ENCODE measurements around a stretch of chr5.

- PRO-cap: no peak
These were observed 43.9 kb upstream of the SLC12A7 start for GRCh38 chr5:1155443-1156433.

GRCh38 chr5:1201940-1202470, 610 bp downstream of the SLC6A19 start:
- PRO-cap: no peak

DNA sequence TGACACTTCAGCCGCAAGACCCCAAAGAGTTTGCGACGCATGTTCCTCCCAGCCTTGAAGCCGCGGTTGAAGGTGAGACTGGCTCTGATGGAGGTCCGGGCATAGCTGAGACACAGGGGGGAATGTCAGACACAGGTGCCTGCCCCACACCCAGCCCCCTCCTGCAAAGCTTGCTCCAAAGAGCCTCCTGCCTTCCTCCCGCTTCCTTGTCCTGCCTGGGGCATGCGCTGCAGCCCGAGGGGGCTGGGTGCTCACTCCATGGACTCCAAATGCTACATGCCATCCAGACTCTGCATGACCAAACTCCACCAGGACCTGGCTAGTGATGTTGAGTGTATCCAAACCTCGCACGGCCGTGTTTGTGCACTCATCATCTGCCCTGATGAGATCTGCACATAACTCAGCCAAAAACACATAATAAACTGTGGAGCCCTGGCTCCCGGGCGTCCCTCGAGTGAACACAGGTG, 34.3 kb downstream of the TERT start:
- PRO-cap: no peak

DNA sequence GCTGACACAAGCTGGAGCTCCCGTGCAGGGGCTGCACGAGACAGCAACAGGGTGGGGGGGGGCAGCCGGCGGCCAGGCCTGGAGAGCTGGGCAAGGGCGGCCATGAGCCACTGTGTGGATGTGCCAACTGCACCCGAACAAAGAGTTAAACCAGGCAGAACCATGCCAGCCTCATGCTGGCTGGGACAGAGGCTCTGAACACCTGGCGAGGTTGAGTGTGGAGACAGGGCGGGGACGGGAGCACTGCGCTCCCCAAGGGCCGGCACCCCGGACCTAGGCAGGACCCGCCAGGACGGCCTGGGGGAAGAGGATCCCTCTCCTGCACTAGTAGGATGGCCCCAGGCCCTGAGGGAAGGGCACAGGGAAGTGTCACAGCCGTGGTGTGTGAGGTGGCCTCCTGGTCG, 24.4 kb upstream of the TERT start:
- PRO-cap: no peak

GRCh38 chr5:1327222-1328014, 17.5 kb downstream of the CLPTM1L start:
- PRO-cap: no peak

DNA sequence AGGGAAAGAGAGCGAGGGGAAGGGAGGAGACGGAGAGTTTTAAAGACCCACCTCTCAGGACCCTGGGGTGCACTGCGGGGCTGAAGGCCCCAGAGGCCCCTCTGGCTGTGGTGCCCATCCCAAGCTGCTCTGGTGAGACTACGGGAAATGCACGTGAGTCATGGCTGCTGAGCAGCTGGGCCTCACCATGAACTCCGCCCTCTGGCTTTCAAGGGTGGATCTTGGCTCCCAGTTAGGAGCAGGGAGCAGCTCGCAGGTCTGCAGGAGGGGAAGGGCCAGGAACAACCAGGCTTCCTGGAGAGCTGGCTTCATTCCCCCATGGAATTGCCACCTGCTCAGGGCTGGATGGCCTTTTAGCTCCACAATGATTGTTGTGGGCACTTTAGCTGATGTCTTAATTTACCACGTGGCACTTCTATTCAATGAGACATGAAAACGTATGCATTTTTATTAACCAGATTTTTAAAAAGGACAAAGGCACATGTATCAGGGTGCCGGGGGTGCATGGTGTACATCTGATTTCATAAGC, 7.7 kb downstream of the SLC6A3 start:
- PRO-cap: no peak

DNA sequence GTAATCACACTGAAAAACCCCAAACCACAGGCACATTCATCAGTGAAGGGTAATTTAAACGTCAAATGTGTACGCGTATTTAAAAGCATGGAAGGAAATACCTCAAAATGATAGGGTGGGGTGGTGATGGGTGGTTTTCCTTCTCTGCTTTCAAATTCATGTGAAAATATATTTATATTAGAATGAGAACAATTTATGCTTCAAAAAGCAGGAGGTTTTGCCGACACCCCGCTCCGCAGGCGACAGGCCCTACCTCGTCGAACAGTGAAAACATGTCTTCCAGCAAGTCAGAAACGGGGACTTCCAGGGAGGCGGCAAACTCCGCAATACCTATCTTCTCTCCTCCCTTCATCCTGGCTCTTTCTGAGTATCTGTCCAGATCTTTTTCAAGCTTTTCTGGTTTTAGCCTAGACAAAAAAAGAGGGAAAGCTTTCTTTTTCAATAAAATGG, 28.5 kb upstream of the SLC6A3 start:
- PRO-cap: no peak

- PRO-cap: no peak
These were observed 36.7 kb upstream of the SLC6A3 start for GRCh38 chr5:1481627-1482706.

- PRO-cap: no peak
These were observed 12.6 kb upstream of the LPCAT1 start for GRCh38 chr5:1536322-1536891.

- PRO-cap: no peak
These were observed 106.0 kb upstream of the LPCAT1 start for GRCh38 chr5:1629824-1630160.

DNA sequence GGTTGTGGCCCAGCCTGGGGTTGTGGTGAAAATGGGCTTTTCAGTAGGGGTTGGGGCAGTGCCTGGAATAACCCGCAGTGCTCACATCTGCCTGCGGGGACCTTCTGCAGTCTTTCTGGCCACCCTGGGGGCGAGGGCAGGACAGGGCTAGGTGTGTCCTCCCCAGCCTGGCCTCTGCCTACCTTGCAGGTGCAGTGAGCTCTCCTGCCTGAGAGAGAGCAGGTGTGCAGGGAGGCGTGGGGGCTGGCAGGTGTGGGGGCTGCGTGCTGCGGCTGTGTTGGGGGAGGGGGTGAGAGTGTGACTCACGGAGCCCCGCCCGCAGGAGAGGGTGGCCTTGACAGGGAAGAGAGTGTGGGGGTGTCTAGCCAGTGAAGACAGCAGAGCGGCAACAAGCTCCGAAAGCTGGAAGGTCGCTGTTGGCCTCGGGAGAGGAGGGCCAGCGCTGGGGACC, 131.4 kb downstream of the MRPL36 start:
- PRO-cap: no peak

GRCh38 chr5:1781653-1781916, 18.1 kb downstream of the MRPL36 start:
- PRO-cap: no peak

GRCh38 chr5:2278792-2279053, 396.0 kb upstream of the IRX4 start:
- PRO-cap: no peak

DNA sequence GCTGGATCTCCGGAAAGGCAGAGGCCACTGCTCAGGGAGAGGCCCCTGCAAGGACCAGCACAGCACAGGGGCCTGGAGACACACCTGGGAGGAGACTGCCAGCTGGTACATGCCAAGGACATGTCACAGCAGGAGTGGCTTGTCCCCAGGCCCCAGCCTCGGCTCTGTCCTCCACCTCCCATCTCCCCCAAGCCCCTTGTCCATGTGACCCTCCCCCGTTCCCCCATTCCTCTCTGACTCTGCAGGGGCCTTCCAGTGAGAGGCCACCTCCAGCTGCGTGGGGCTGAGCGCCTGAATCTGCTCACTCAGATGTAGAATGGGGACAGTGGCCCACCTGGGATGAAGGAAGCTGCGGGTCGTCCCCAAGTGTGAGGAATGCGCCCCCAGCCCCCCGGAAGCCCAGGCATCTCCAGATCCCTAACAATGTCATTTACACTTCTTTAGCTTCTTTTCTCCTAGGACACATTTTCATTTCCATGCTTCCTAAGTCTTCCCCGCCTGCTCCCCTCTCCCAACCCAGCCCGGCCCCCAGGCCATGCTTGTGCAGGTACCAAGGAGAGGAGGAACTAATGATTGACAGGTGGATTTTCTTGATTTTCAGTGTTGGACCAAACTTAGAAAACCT, 349.6 kb upstream of the IRX2 start:
- PRO-cap: no peak

- PRO-cap: unidirectional peak, minus-strand start at chr5:5532942
These were observed 110.3 kb downstream of the ICE1 start for GRCh38 chr5:5532810-5533161.

- PRO-cap: no peak
These were observed 6.1 kb downstream of the UBE2QL1 start for GRCh38 chr5:6454889-6455088.

DNA sequence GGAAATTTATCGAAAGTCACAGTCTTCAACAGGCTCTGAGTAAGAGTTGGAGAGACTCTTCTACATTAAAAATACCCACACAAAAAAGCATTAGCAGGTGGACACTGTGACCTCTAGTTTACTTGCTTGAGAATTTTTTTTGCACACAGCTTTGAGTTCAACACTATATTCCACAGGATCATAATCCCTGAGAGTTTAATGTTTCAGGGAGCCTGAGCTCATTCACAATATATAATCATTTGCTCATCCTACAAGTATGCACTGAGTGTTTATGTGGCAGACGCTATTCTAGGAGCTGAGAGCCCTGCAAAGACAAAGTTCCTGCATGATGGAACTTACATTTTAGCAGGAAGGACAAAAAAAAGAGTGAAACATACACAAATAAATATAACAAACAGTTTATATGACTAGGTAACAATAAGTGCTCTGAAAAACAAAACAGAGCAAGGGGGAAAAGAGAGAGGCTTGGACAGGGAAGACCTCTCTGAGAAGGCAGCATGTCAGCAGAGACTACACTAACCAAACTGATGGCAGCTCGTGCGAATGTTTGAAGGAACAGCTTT, 91.8 kb downstream of the UBE2QL1 start:
- PRO-cap: no peak

DNA sequence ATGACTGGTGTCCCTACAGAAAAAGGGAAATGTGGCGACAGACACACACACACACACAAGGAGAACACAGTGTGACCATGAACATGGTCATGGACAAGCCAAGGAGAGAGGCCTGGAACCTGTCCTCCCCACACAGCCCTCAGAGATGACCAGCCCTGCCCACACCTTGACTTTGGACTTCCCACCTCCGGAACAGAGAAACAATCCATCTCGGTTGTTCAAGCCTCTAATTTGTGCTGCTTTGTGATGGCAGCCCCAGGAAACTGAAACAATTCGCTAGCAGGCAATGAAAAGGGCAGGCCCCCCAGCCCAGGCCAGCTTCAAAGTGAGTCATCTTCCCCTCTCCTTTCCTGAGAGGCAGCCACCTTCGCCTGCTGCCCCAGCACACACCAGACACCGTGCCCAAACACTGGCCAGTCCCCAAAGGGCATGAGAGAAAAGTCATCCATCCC, 47.7 kb downstream of the NSUN2 start:
- PRO-cap: no peak

GRCh38 chr5:6599493-6599918, 33.3 kb downstream of the NSUN2 start:
- PRO-cap: no peak

GRCh38 chr5:6710013-6710529, 3.2 kb upstream of the TENT4A start:
- PRO-cap: no peak

All from anterior vena cava (tissue), 1 donor.